ENCODE results near the genes C1D and CNRIP1.

GRCh38 chr2:65374523-65374912 lies 57.9 kb downstream of the SPRED2 start:
- PRO-cap: no peak
- RAMPAGE, long total RNA, 4 experiments: no peak in any of the 4 experiments

DNA sequence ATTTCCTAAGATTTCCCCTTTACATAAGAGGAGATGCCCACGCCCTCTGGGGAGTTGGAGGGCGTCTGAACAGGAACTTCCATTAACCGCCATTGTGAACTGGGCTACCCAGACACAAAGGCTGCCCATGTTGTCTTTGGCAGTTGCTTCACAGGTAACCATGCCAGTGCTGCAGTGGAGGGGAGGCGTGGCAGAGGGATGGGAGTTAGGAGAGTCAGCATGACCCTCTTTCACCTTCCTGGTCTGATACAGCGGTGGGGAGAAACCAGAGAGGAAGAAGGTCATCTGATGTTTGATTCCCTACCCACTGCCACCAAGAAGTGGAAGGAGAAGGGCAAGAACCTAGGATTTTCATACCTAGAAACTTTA lies 47.1 kb downstream of the SPRED2 start:
- PRO-cap: no peak
- RAMPAGE, long total RNA, 4 experiments: no peak in any of the 4 experiments

GRCh38 chr2:65395058-65395418 lies 37.4 kb downstream of the SPRED2 start:
- PRO-cap: no peak
- RAMPAGE, long total RNA, 4 experiments: no peak in any of the 4 experiments

GRCh38 chr2:65395419-65396079 lies 36.9 kb downstream of the SPRED2 start:
- PRO-cap: no peak
- RAMPAGE, long total RNA, 4 experiments: start-site peak on the minus strand in 1 of 4 experiments, at chr2:65395724-65395789 at its widest, 7 reads per replicate

DNA sequence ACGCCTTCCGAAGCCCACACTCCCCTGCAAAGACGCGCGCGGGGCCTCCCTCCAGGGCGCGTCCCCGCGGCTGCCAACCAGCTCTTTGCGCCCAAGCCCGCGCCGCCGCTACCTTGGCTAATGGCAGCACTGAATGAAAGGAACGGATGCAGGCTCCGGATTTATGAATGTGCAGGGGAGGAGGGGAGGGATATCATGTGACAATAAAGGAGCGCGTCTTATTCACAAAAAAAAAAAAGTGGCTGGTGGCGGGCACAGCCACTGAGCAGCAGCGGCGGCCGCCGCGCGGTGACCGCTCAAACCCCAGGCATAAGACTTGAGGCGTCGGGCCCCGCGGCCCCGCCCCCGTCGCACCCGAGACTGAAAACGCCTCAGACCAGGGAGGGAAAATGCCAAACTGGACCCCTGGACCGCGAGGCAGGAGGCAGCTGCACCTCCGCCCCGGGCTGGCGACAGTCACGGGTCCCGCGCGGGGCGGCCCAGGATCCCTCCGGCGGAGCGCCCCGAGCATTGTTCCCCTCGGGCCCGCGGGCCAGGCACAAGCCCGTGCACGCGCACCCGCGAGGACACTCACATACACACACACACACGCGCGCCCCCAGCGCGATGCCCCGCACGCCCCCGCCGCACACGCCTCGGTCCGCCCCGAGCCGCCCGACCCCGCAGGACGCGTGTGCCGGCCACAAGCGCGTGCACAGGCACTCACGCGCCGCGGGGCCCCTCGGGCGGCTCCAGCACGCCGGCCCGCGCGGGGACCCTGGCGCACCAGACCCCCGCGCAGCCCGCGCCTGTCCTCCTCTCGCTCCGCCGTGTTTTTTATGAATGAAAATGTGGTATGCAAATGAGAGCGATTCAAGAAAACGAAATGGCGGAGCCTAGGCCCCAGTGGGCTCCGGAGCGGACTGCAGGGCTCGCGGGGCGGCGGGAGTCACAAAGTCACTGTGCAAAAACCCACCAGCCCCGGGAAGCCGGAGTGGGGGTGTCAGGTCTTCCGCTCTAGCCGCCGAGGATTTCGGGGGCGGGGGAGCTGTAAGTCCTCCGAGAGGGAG lies 1.4 kb downstream of the SPRED2 start:
- PRO-cap: bidirectional peak, plus-strand start at position 232 of the sequence, minus-strand start at position 311 of the sequence; bidirectional peak, plus-strand start at position 885 of the sequence, minus-strand start at position 811 of the sequence
- RAMPAGE, long total RNA, 4 experiments: no peak in any of the 4 experiments

DNA sequence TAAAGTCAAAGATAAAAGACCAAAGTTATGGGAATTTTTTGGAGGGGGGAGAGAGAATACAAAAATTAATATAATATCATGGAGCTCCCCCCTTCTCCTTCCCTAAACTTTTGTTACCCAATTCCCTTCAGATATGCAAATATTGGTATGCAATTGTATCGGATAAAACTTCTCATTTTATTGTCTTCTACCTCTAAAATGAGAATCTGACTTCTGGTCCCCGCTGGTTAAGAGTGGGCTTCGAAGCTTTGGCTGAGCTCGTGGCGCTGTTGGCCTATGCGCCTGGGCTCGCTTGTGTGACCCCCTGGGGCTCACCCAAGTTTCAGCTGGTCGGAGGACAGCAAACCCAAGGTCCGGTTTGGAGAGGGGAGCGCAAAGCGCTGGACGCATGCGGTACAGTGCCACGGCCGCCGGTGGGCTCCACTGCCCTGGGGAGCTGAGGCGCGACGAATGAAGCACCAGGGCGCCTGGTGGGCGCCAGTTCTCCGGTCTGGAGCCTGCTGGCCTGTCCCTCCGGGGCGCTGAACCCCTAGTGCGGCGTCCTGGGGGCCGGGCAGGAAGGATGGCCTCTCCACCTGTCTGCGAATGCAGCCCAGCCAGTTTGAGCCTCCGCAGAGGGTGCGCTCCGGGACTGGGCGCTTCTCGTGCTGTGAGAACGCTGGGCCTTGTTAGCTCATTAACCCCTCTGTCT lies 10.2 kb downstream of the MEIS1 start:
- PRO-cap: no peak
- RAMPAGE, long total RNA, 4 experiments: no peak in any of the 4 experiments

DNA sequence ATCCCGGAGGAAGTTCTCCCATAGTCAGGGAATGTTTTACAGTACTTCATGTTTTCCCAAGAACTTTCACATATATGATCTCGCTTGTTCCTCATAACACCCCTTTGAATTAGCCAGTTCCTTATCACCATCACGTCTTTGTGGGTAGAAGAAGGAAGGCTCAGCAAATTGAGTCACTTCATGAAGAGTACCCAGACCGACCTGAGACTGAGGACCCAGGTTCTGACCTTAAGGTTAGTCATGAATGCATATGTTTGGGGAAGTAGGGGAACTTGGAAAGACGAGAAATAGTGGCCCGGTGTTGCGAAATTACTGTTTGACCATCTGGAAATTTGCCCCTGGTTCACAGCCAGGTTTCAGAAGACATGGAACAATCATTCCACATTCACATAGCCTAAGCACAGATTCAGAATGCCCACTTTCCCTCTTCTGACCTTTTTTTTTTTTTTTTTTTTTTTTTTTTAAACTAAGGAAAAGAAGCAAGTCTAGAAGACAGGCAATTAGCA lies 59.8 kb downstream of the MEIS1 start:
- PRO-cap: no peak
- RAMPAGE, long total RNA, 4 experiments: no peak in any of the 4 experiments

- PRO-cap: no peak
- RAMPAGE, long total RNA, 4 experiments: no peak in any of the 4 experiments
Measured at GRCh38 chr2:66582605-66583537, 147.9 kb downstream of the MEIS1 start.

DNA sequence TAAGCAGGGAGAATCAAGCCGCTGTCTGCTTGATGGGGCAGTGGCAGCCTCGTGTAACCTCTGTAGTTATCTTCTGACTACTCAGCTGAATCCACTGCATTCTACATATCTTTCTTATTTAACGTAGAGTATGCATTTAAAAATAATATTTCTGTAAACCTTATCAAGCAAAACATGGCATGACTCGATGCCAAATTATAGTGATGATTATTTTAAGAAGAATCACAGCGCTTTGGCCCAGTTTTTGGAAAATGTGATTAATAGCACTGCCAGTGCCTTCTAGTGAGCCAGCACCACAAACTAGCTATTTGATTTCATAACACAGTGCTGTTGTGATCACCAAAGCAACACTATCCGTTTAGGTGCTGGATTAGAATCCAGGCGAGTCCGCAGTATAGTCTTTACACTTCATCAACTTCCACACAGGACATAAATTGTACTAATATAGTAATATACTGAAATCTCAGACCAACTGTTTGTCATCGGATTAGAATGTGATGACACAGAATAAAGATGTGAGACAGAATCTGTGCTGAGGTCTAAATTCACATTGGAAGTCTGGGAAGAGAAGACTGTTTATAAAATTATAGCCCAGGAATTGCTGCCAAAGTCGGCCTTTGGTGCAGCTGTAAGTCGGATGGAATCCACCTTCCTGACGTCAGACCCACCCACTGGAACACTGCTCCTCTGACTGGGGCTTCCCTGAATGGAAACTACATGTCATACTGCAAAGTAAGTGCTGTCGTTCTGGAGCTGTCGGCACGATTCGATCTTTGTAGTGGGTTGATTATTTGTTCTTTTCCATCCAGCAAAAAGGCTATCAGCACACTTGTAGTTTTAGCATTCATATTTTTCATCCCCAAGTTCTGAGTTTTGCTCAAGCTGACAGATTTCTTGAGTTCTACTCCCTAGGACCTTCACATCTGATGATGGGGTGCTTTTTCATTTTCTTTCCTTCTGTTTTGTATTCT lies 136.4 kb upstream of the ETAA1 start:
- PRO-cap: no peak
- RAMPAGE, long total RNA, 4 experiments: no peak in any of the 4 experiments

DNA sequence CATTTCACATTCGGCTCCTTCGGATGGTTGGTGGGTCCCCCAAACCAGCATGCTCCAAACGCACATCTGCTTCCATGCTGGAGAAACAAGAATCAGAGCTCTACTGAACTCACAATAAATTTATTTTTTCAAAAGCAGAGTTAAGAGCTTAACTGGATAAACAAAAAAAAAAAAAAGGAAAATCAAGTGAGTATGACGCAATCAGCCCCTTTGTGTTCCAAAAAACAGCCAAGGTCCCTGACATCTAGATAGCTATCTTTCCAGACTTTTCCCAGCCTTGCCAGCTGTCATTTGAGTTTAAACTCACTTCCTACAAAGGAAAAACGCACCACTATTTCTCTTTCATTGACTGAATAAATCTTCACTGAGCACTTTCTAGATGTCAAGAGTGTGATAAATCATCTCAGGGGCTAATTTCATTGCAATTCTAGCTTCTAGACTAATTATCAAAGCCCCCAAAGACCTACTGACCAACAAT lies 290.0 kb downstream of the C1D start:
- PRO-cap: no peak
- RAMPAGE, long total RNA, 4 experiments: no peak in any of the 4 experiments

GRCh38 chr2:67871643-67872422 lies 191.0 kb downstream of the C1D start:
- PRO-cap: no peak
- RAMPAGE, long total RNA, 4 experiments: no peak in any of the 4 experiments

DNA sequence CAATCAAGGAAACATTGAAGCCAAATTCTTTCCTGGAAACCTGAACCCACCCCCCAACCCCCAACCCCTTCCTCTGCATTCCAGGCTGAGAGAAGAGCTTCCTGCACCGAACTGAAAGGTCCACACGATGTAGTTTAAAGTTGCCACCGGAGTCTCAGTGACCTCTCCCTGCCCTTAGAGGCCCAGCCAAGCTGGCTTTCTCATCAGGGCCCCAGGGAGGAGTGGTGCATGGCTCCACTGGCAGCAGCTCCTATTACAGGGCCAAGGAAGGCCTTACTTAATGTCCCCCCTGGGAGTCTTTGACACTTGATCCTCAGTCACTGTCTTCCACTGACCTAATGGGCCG lies 167.2 kb downstream of the C1D start:
- PRO-cap: no peak
- RAMPAGE, long total RNA, 4 experiments: no peak in any of the 4 experiments

- PRO-cap: bidirectional peak, plus-strand start at chr2:68063128, minus-strand start at chr2:68062983
- RAMPAGE, long total RNA, 4 experiments: start-site peak on the minus strand in 3 of 4 experiments, at chr2:68062975-68063010 at its widest, 41 to 801 reads per replicate
Measured at GRCh38 chr2:68062380-68063400, at the start of gene C1D. TSS of gene C1D (minus strand) at chr2:68063004.

GRCh38 chr2:68063811-68064479 lies 1.1 kb upstream of the C1D start:
- PRO-cap: no peak
- RAMPAGE, long total RNA, 4 experiments: no peak in any of the 4 experiments

DNA sequence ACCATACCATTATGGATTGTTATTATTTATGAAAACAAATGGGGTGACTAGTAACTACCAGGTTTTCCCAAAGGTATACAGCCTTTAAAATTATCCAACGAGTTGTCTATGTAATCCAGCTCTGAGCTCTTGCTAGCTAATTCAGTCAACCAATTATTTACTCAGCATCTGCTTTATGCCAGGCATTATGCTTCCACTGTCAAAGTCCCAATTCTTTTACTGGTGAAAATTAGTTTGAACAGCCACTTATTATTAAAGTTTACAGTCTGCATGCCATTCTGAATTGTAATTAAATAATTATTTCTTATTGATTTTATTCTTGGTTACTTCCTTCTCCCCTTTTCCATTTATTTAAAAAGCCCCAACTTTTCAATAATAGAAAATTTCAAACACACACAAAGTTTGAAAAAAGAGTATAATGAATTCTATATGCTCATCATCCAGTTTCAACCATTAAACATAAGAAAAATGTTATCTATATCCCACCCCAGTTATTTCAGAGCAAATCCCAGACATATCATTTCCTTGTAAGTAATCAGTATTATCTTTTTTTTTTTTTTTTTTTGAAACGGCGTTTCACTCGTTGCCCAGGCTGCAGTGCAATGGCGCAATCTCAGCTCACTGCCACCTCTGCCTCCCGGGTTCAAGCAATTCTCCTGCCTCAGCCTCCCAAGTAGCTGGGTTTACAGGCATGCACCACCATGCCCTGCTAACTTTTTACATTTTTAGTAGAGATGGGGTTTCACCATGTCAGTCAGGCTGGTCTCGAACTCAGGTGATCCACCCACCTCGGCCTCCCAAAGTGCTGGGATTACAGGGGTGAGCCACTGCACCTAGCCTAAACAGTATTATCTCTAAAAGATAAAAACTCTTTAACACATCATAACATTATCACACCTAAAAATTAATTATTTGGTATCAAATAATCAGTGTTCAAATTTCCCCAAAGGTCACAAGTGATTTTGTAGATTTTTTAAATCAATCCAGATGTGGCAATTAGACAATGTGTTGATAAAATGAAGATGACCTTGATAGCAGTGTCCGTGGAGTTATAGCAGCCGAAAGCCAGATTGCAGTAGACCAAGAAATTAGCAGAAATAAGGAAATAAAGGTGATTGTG lies 47.3 kb downstream of the PPP3R1 start:
- PRO-cap: no peak
- RAMPAGE, long total RNA, 4 experiments: start-site peak on the minus strand in 1 of 4 experiments, centred at position 474 of the sequence, 10 reads per replicate

- PRO-cap: no peak
- RAMPAGE, long total RNA, 4 experiments: start-site peak on the minus strand in 2 of 4 experiments, at chr2:68230748-68231329 at its widest, 6 to 10 reads per replicate
Measured at GRCh38 chr2:68230366-68231741, 21.5 kb downstream of the PPP3R1 start.

DNA sequence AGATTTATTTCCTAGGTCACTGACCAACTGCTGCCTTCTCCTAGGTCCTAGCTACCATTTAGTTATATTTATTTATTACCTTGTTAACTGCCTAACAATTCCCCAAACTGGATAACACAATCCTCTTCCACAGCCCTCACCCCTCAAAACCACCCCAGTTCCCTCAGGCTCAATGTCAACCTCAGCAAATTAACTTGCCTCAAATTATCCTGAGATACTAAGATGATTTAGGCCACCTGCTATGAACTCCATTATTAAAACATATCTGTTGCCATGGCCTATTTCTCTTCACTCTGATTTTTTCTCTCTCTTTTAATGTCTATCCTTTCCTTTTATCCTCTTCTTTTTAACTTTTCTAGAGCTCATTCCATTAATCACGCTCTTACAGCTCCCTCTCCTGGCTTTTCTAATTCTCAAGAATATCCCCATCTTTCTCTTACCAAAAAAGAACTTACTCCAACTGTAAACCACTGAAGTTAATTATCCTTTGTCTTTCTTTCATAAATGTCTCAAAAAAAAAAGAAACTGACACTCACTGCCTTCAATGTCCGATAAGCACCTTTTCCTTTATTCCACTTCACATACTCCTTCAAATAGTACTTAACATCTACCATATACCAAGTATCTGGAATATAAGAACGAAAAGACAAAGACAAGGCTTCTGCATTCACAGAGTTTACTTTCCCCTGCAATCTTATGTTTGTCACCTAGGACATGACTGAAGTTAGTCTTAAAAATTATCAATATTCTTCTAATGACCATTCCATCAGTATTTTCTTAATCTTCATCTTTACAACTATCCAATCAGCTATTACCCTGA lies 7.9 kb downstream of the PPP3R1 start:
- PRO-cap: no peak
- RAMPAGE, long total RNA, 4 experiments: no peak in any of the 4 experiments

DNA sequence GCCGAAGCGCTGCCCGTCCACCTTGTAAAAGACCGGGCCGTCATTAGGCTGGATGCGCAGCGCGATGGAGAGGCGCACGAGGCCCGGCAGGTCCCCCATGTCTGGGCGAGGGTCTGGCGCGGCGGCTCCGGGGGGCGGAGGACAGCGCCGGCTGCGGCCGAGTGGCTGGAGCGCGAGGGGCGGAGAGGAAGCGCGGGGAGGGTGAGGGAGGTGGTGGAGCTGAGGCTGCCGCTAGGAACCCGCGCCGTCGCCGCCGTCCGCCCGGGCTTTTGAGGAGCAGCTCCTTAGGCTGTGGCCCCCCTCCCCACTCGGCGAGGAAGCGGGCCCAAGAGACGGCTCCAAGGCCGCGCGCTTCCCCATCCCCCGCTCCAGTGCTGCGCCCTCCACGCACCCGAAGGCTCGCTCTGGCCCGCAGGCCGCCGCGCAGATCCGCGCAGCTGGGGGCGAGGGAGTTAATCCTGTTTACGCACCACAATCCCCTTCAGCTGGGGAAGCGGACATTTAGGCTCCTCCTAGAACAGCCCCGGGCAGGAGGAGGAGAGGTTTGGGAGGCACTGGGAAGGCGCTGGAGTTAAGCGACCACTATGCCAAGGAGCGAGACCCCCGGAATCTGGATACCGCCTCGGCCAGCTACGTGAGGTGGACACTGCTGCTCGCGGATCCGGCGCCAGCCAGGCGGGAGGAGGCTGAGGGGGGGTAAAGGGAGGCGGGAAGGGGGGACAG lies at the start of gene CNRIP1:
Gene CNRIP1, minus strand, starts transcription at position 648 of the 723 bp plus-strand sequence.
- PRO-cap: bidirectional peak, plus-strand start outside the sequence, minus-strand start at position 648 of the sequence
- RAMPAGE, long total RNA, 4 experiments: start-site peak on the minus strand in 3 of 4 experiments, centred at positions 119 to 658 of the sequence, 5 to 24 reads per replicate

DNA sequence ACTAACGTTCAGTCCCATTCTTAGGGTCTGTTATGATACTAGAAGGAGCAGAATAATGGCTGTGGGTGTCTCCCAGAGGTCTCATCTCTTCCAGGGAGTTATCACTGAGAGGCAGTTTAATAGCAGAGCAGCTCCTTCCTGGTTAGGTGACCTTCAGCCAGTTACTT lies 40.7 kb downstream of the FBXO48 start:
- PRO-cap: no peak
- RAMPAGE, long total RNA, 4 experiments: no peak in any of the 4 experiments

- PRO-cap: no peak
- RAMPAGE, long total RNA, 4 experiments: no peak in any of the 4 experiments
Measured at GRCh38 chr2:68514510-68515132, 47.2 kb downstream of the APLF start.

Measured in transverse colon (tissue), 4 donors.